Sciatic nerve (tissue), 1 donor: Measurements from ENCODE around the gene KLRK1.

GRCh38 chr12:10031635-10032332 is 1.3 kb downstream of the CLEC9A start:
- PRO-cap, result no peak

DNA sequence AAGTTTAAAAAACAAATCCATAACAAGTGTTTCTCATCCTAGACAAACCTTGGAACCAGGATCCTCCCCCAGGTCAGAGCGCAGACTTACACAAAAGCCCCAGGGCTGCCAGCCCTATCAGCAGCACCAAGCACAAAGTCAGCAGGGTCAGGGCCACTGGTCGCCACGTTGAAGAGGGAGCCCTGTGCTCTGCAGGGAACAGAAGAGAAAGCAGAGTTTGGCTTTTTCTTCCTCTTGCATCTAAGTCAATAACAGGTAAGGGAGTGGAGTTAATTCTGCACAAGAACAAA is 9.8 kb downstream of the CLEC1A start:
- PRO-cap, result no peak

DNA sequence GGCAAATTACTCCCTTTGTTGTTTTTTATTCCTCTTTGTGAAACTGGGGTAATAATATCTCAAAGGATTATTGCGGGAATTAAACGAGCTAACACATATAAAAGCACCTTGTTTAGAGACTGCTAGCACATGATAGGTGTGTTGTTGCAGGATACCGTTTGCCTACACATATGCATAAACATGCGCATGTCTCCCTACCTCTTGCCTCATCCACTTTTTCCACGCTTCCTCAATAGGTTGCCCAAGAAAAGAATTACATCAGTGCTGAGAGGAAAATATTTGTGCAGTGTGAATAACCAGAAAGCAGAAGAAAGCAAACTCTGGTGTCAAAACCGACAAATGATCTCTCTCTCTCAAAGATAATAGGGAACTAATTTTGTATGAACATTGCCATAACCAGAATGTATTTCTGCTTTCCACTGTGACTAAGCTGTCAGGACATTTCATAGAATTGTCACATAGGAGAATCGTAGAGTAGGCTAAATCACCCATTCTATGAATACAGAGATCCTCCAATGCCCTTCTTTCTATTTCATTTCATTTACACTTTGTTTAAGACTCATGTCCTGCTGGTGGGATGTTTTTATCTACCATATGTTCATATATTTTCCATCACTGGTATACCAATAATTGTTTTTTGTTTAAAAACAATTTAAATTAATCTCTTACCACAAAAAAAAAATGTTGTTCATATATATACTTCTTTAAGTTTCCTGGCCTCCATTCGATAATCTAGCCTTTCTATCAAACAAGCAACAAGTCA is 1.2 kb downstream of the CLEC7A start:
- PRO-cap, result bidirectional peak, plus-strand start at position 306 of the sequence, minus-strand start at position 160 of the sequence

GRCh38 chr12:10130963-10131595 is 1.1 kb upstream of the CLEC7A start:
- PRO-cap, result no peak

DNA sequence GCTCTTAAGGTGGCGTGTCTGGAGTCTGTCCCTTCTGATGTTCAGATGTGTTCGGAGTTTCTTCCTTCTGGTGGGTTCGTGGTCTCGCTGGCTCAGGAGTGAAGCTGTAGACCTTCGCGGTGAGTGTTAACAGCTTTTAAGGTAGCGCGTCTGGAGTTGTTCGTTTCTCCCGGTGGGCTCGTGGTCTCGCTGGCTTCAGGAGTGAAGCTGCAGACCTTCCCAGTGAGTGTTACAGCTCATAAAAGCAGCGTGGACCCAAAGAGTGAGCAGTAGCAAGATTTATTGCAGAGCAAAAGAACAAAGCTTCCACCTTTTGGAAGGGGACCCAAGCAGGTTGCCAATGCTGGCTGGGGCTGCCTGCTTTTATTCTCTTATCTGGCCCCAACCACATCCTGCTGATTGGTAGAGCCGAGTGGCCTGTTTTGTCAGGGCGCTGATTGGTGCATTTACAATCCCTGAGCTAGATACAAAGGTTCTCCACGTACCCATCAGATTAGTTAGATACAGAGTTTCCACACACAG is 12.0 kb downstream of the GABARAPL1 start:
- PRO-cap, result no peak

DNA sequence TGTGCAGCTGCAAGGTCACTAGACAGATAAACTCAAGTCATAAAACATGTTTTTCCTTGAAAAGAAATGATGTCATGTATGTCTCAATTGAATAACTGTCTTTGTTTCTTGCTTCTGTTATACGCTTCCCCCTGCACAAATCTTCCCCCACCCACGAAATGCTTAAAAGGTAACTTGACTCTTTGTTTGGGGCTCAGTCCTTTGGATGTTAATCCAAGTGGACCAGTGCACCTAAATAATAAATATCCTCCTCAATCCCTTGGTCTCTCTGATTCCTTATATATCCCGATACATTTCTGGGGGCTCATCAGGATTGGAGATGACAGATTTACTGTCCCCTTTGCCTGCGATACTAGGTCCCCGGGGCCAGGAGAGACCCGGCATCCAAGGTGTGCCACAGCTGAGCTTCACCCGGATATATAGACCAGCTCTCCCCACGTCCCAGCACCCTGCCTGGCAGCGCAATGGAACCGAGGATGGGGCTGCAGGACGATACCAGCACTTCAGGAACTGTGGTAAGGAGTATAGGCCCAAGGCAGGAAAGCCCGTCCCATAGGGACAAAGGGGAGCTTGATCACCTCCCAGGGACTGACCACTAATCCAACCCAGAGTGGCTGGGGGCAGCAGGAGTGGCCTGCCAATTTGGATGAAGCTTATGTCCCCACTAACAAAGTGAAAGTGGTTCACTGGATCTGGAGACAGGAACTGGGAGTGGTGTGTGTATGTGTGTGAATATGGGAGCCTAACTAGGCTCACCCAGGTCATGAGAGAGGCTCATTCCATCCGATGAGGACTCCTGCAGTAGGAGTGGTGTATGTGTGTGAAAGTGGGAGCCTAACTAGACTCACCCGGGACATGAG is 26.1 kb downstream of the KLRK1 start:
- PRO-cap, result bidirectional peak, plus-strand start at position 777 of the sequence, minus-strand start at position 494 of the sequence

DNA sequence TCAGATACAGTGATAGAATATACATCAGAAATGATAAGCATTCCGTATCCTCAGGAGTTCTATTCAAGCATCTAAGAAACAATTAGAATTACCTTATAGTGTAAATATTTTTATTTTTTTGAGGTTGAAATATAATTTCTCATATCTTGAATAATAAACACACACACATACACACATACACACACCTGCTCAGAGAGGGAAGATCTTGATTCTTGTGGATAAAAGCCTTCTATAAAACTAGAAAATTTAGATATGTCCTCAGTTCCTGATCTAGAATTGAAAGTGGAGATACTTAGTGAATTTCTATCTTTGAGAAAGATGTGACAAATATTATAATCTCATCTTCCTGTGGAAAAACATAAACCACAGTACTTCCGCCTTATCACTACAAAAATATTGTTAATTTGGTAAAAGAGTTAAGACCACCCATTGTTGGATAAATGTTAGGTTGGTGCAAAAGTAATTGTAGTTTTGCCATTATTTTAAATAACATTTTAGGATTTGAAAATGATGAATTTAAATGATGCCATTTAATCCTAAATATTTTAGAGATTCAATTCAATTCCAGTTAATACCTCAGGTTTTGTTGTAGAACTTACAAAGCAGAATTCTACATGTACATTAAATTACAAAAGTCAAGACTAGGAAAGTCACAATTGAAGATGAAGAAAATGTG is at the start of gene KLRK1:
Gene KLRK1 (minus strand): TSS at position 284 of the 676 bp plus-strand sequence.
- PRO-cap, result no peak

DNA sequence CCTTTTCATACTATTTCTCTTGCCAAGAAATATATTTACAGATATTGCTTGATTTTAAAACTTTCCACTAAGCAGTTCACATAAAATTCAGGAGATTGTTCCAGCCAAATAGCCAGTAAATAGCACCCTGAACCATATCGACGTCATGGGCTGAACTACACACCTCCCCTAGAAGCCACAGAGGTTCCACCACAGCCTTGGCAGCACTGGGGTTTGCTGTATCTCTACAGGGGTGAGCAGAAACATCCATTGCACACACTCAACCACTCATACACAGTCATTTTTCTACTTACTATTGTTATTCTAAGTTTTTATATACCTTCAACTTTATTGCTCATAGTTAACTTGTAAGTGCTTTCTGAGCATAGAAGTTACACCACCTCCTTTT is 8.1 kb upstream of the EIF2S3B start:
- PRO-cap, result no peak

- PRO-cap, result no peak
These were observed 23.2 kb upstream of the MAGOHB start for GRCh38 chr12:10636435-10637095.

GRCh38 chr12:10719021-10719256 is 4.2 kb downstream of the YBX3 start:
- PRO-cap, result no peak

- PRO-cap, result no peak
These were observed 3.0 kb upstream of the TAS2R14 start for GRCh38 chr12:10942008-10942618.

DNA sequence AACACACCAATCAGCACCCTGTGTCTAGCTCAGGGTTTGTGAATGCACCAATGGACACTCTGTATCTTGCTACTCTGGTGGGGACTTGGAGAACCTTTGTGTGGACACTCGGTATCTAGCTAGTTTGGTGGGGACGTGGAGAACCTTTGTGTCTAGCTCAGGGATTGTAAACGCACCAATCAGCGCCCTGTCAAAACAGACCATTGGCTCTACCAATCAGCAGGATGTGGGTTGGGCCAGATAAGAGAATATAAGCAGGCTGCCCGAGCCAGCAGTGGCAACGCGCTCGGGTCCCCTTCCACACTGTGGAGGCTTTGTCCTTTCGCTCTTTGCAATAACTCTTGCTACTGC is 101.7 kb upstream of the ETV6 start:
- PRO-cap, result no peak

GRCh38 chr12:11580126-11580903 is 69.2 kb upstream of the ETV6 start:
- PRO-cap, result no peak

- PRO-cap, result no peak
These were observed 1.0 kb downstream of the ETV6 start for GRCh38 chr12:11650611-11650793.

- PRO-cap, result unidirectional peak, plus-strand start at chr12:11652388; bidirectional peak, plus-strand start at chr12:11652669, minus-strand start at chr12:11652642
These were observed 3.0 kb downstream of the ETV6 start for GRCh38 chr12:11652171-11653176.

DNA sequence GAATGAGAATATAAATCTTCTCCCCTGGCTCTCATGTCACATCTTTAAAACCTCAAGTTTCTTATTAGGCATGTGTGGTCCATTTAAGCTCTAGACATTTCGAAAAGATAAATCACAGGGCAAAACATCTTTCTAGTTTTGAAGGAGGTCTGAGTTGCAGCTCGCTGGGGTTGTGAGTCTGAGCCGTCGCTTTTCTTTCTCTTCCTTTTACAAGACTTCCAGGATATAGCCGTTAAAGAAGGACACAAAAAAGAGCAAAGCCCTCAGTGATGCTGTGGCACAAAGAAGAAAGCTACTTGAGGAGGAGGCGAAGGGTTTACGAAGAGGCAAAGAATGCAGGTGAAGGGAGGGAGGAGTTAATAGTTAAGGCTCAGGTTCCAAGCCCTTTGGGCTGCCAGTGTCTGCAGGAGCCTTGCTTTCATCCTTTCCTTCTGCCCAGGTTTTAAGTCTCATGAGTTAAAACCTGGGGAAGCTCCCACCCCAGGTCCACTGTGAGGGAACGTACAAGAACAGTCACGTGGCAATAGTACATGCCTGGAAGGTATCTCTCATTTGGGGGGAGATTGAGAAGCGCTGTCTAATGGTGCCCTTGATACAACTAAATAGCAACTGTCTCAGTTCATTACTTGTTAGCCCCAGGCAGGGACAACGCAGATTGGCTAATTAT is 94.3 kb downstream of the ETV6 start:
- PRO-cap, result no peak

DNA sequence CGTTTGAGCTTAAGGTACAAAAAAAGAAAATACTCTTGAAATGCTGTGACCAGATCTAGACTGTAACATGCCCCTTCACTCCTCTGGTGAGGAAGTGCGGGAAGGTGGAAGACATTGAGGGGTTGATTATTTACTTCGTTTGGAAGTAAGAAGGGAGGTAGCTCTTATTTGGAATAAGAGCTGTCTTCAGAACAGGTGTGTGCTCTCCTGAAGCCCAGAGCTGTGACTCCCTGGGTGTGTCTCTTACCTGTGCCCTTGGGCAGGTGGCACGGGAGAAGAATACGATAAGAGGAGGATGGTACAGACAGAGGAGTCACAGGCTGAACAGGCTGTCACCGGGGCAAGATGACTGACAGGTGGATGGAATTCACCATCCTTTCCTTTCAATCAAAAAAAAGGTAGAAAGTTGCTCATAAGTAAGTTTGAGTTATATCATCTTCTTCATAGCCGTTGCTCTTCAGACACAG is 120.2 kb downstream of the ETV6 start:
- PRO-cap, result no peak

DNA sequence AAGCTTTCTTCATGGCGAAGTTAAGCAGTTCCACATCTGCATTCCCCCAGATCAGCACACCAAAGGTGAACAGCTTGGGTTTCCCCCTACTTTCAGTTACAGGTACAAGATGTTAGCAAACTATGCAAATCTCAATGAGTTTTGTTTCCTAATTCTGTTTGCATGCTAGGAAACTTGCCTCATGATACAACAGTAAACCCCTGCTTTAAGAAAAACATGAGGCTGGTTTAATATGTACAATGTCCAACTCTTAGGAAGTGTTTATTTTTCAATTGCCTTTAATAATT is 131.4 kb downstream of the ETV6 start:
- PRO-cap, result no peak

GRCh38 chr12:11795512-11796402 is 146.3 kb downstream of the ETV6 start:
- PRO-cap, result no peak

DNA sequence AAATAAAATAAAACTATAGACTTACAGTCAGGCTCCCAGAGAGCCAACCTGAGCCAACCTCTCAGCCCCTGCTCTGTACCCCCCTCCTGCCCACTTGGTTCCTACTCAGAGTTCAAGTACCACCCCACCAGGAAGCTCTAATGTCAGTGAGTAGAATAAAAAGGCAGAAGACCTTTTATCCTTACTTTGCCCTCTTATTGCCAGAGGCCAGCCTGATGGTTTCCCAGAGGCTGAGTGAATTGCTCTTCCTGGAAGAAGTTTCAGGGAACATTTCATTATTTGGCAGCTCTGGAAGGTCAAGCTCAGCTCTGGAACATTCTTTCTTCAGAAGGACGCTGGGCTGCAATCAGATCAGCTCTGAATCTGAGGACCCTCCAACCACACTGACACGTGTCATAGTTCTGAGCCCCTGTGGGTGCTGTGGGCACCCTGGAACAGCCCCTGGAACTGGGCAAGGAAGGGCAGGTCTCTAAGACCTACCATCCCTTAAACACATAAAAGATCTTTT is 188.9 kb downstream of the ETV6 start:
- PRO-cap, result unidirectional peak, plus-strand start at position 327 of the sequence